Esophagus muscularis mucosa (tissue), 4 donors: Measurements from ENCODE around the genes DNTTIP2 and SLC44A3.

GRCh38 chr1:93624038-93624402 lies 57.6 kb downstream of the BCAR3 start:
- PRO-cap = unidirectional peak, plus-strand start at chr1:93624158
- RAMPAGE, long total RNA, 4 experiments = no peak in any of the 4 experiments

GRCh38 chr1:93638597-93638822 lies 43.1 kb downstream of the BCAR3 start:
- PRO-cap = no peak
- RAMPAGE, long total RNA, 4 experiments = no peak in any of the 4 experiments

GRCh38 chr1:93715248-93715848 lies 33.7 kb upstream of the BCAR3 start:
- PRO-cap = no peak
- RAMPAGE, long total RNA, 4 experiments = no peak in any of the 4 experiments

DNA sequence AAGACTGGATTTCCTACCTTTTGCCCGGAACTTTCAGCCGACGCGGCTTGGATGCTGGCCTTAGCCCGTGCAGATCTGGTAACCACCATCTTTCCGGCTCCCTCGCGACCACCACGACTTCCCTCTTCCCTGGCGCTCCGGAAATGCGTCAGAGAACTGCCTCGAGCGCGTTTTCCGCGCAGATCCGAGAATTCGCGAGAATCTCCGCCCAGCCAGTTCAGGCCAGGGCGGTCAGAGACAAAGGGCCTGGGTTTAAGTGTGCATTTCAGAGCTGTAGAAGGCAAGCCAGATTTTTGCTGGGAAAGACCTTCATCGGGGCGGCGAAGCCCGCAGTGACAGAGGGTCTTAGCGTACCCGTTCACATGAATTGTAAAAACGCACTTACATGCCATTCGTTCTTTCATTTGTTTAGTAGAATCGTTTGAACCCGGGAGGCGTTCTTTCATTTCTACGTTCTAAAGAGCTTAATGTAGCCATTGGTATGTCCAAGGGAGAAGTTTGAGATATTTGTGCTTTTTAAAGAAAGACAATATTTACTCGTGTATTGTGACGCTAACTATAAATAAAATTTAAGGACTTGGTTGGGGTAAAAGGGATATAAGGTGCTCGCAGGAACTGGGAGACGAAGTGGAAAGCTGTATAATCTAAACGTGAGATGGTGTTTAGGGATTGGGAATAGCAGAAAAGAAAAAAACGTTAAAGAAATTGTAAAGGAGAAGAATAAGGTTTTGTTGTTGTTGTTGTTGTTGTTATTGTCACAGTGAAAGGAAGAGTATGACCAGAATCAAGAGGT lies at the start of gene DNTTIP2:
DNTTIP2 (minus strand) TSS at position 147 of the 793 bp plus-strand sequence.
- PRO-cap = bidirectional peak, plus-strand start at position 215 of the sequence, minus-strand start at position 100 of the sequence
- RAMPAGE, long total RNA, 4 experiments = start-site peak on the minus strand in 4 of 4 experiments, centred at positions 113 to 117 of the sequence, 880 to 2,127 reads per replicate

- PRO-cap = no peak
- RAMPAGE, long total RNA, 4 experiments = no peak in any of the 4 experiments
Observed at GRCh38 chr1:93965720-93966299, 56.6 kb upstream of the GCLM start.

DNA sequence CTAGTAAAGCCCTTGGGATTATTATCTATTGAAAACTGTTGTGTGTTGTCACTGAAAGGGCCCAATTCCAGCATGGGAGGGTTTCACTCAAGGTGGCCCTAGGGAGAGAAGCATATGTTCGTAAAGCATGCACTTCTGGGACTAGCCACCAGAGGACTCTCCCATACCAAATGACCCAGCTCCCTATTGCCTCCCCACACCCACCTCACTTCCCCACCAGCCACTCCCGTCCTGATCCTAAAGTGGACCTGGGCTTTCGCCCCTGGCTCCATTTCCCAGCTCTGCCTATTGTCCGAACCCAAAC lies 59.5 kb downstream of the ABCA4 start:
- PRO-cap = no peak
- RAMPAGE, long total RNA, 4 experiments = no peak in any of the 4 experiments

- PRO-cap = no peak
- RAMPAGE, long total RNA, 4 experiments = no peak in any of the 4 experiments
Observed at GRCh38 chr1:94499338-94499648, 42.3 kb downstream of the F3 start.

- PRO-cap = no peak
- RAMPAGE, long total RNA, 4 experiments = no peak in any of the 4 experiments
Observed at GRCh38 chr1:94524904-94525112, 16.8 kb downstream of the F3 start.

DNA sequence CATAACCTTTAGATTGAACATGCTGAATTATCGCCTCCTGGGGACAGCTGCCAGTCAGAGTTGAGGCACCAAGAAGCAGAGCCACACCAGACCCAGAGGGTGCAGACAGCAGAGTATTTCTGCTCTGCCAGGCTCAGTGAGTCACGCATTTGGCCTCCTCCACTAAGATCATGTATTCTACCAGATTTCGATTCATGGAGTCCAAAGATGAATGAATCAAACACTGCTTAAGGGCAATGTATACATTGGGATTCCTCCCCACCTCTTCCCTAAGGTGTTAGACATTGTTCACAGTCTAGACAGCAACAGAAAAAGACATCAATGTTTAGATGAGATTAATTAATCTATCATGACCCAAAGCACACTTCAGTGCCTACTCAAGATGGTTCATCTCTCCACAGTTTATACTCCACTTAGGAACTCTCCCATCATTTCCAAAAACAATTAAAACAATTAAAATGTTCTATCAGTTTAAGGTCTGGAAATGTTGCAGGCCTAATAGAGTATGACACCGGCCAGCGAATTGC lies 1.9 kb downstream of the F3 start:
- PRO-cap = no peak
- RAMPAGE, long total RNA, 4 experiments = no peak in any of the 4 experiments

DNA sequence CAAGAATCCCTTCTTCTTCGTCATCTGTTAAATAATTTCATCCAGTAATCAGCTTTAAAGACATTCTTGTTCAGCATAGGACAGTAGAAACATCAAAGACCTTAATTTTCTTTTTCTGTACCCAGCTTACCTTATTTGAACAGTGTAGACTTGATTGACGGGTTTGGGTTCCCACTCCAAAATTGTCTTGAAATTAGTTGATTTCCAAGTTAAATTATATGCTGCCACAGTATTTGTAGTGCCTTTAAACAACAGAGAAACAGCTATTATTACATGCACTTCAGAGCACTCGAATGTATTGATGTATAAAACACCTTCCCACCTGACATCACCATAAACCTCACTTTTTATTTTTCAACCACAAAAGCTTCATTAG lies 1.4 kb downstream of the F3 start:
- PRO-cap = no peak
- RAMPAGE, long total RNA, 4 experiments = no peak in any of the 4 experiments

GRCh38 chr1:94579671-94580475 lies 38.3 kb upstream of the F3 start:
- PRO-cap = no peak
- RAMPAGE, long total RNA, 4 experiments = no peak in any of the 4 experiments

- PRO-cap = no peak
- RAMPAGE, long total RNA, 4 experiments = no peak in any of the 4 experiments
Observed at GRCh38 chr1:94702194-94702645, 117.9 kb upstream of the SLC44A3 start.

GRCh38 chr1:94819658-94820835 lies at the start of gene SLC44A3:
Gene SLC44A3, plus strand, starts transcription at chr1:94820357.
- PRO-cap = unidirectional peak, minus-strand start at chr1:94820157; bidirectional peak, plus-strand start at chr1:94820278, minus-strand start at chr1:94820157
- RAMPAGE, long total RNA, 4 experiments = start-site peak on the plus strand in 2 of 4 experiments, at chr1:94820363-94820403 at its widest, 10 to 11 reads per replicate; start-site peak on the minus strand in 4 of 4 experiments, at chr1:94820188-94820277 at its widest, 8 to 10 reads per replicate

DNA sequence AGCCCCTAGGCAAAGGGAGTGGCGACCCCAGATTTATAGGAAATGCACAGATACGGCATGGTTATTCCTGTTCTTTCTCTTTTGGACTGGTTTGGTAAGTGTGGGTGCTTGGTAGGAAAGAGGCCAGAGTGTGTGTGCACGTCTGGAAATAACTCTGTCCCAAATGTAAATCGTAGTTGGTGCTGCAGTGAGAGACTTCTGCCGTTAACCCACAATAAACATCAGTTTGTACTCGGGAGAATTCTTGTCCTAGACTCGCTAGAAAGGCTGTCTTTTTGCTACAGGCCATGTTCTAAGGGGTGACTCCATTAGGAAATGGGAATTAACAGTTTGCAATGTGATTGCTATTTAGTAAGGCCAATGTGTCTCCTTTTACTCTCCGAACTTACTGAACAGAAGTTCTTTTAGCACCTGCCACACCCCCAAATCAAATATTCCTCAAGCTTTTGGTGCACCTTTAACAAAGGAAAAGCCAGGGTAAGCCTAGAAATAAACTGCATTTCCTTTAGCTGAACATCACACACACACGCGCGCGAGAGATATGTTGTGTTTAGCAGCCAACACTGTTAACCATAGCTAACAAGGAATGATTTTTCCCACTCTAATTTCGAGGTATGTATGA lies 917 bp downstream of the SLC44A3 start:
- PRO-cap = no peak
- RAMPAGE, long total RNA, 4 experiments = no peak in any of the 4 experiments

- PRO-cap = no peak
- RAMPAGE, long total RNA, 4 experiments = no peak in any of the 4 experiments
Observed at GRCh38 chr1:94855334-94855790, 35.2 kb downstream of the SLC44A3 start.

DNA sequence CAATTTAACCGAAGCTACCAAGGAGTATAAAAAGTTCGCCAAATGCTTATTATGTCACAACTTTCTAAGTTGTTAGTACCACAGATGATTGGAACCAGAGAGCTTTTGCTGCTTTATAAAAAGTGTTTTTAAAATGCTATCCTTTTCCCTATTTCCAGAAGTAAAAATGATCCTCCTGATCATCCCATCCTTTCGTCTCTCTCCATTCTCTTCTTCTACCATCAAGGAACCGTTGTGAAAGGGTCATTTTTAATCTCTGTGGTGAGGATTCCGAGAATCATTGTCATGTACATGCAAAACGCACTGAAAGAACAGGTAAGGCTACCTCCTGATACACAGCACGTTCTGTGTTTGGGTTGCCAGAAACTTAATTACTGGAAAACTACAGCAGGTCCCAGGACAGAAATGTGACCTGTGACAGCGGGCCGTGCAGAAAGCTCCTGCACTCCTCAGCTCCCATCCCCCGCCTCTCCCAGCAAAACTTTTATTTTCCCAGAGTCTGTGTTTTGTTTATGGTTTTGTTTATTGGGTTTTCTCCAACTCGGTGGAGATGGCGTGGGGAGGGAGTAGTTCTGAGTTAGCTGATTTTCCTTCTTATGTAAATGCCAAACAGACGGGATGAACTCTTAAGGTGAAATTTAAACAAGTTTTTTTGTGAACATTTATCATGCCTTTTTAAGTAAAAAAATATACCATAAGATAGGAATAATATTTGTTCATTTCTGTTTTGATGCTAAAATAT lies 44.6 kb downstream of the SLC44A3 start:
- PRO-cap = unidirectional peak, minus-strand start at position 471 of the sequence
- RAMPAGE, long total RNA, 4 experiments = no peak in any of the 4 experiments

DNA sequence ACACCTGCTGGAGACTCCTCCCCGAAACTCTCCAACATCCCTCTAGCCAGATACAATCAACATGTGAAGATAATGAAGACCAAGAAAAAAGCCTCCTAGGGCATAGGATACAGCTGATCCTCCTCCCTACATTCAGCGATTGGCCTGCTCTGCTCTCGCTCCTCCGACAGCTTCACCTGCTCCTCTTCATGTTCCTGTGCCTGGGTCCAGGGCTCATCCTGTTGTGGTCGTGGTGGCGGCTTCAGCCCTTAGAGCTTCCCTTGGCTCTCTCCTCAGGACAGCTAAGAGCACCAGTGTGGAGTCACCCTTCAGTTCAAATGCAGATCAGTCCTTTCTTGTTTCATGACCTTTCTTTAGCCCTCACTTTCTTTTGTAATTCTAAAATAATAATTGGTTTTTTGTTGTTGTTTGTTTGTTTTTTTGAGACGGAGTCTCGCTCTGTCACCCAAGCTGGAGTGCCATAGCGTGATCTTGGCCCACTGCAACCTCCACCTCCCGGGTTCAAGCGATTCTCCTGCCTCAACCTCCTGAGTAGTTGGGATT lies 18.7 kb downstream of the CNN3 start:
- PRO-cap = no peak
- RAMPAGE, long total RNA, 4 experiments = no peak in any of the 4 experiments

DNA sequence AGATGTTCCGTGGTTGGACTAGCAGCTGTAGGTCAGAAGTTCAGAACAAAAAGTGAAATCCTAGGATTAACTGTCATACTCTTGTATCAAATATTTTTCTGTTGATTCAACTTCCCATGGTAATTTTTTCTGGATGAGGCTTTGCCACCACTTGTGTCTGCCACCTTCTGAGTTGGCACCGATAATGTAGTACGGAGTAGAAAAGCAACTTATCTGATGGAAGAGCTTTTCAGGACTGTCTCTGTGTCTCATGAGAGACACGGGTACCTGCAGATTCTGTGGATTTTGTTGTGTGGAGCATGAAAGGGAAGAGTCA lies 44.6 kb upstream of the CNN3 start:
- PRO-cap = no peak
- RAMPAGE, long total RNA, 4 experiments = no peak in any of the 4 experiments

- PRO-cap = no peak
- RAMPAGE, long total RNA, 4 experiments = no peak in any of the 4 experiments
Observed at GRCh38 chr1:95002512-95003050, 70.2 kb downstream of the ALG14 start.

GRCh38 chr1:95023687-95024149 lies 49.0 kb downstream of the ALG14 start:
- PRO-cap = no peak
- RAMPAGE, long total RNA, 4 experiments = no peak in any of the 4 experiments